Kidney epithelial cell (primary cell): ENCODE measurements around the gene CSGALNACT2.

DNA sequence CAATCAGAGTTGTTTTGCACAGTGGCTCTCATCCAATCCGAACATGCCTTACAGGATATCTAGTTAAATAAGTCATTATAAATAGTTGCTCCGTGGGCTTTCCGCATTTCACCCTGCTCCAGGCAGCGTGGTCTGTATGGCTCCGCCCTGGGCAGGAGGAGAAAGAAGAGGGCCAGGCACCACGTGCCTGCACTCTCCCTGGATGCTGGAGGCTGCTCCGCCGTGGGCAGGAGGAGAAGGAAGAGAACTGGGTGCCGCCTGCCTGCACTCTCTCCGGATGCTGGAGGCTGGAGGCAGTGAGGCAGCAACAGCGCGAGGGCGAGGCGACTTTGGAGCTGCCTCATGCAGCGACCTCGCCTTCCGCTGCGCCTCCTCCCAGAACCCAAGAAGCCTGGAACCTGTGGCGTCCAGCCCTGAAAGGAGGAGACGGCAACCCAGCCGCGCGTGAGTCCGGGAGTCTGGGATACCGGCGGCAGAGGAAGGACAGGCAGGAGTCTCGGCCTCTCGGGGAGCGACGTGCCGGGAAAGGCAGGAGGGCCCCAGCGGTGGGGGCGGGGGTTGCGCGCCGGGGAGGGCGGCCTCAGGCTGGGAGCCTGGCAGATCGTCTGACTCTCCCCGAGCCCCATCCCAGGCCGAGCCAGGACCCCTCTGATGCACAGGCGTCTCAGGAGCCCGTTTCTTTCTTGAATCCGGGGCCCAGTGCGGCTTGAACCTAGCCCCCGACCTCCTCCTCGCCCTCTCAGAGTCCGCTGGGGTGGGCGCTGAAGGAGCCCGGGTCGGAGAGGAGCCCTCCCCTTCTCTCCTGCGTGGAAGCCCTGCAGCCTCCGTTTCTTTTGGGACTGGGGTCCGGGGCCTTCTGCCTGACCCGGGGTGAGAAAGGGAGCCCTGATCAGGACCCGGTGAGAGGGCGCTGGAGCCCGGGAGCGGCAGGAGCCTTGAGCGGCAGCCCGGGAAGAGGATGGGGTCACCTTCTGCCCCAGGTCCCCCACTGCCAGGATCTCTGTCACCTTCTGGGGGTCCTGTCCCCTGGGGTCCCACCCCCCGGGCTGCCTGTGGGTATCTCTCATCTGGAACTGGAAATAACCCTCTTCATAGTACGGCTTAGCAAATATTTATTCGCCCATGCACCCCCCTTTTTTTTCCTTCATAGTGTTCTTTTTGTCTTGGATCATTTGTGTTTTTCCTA lies 162.5 kb downstream of the ZNF33B start:
- RAMPAGE, long total RNA: no peak
- RRBS: 6% methylated on average over 13 of the region's 63 CpGs

GRCh38 chr10:42551658-42552615 lies 86.4 kb downstream of the ZNF33B start:
- RAMPAGE, long total RNA: no peak
- RRBS: no CpG with 5 or more reads among the region's 51 CpGs

DNA sequence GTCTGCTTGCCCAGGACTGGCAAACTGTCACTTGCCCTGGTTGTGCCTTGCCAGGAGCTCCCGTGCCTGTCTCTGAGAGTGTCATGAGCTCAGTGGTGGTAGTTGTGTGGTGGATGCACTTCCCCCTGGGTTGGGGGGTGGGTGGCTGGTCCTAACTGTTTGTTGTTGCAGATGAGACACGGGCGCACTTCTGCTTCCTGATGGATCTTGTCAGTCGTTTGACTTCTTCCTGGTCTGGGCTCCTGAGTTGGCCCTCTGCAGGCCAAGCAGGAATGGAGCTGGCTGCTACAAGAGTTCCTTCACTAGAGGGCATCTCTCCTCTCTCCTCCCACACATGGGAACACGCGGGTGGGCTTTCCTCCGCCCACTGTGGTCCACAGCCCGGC lies 81.9 kb downstream of the BMS1 start:
- RAMPAGE, long total RNA: no peak
- RRBS: no CpG with 5 or more reads among the region's 8 CpGs

- RAMPAGE, long total RNA: no peak
- RRBS: no CpG with 5 or more reads among the region's 6 CpGs
These were observed 23.1 kb upstream of the RET start for GRCh38 chr10:43053837-43054154.

- RAMPAGE, long total RNA: no peak
- RRBS: 1% methylated on average over 21 of the region's 84 CpGs
These were observed at the start of gene CSGALNACT2 for GRCh38 chr10:43138021-43138672. Gene CSGALNACT2, plus strand, starts transcription at chr10:43138445.

GRCh38 chr10:43138673-43139385 lies 584 bp downstream of the CSGALNACT2 start:
- RAMPAGE, long total RNA: no peak
- RRBS: under 1% methylated on average over 3 of the region's 33 CpGs

DNA sequence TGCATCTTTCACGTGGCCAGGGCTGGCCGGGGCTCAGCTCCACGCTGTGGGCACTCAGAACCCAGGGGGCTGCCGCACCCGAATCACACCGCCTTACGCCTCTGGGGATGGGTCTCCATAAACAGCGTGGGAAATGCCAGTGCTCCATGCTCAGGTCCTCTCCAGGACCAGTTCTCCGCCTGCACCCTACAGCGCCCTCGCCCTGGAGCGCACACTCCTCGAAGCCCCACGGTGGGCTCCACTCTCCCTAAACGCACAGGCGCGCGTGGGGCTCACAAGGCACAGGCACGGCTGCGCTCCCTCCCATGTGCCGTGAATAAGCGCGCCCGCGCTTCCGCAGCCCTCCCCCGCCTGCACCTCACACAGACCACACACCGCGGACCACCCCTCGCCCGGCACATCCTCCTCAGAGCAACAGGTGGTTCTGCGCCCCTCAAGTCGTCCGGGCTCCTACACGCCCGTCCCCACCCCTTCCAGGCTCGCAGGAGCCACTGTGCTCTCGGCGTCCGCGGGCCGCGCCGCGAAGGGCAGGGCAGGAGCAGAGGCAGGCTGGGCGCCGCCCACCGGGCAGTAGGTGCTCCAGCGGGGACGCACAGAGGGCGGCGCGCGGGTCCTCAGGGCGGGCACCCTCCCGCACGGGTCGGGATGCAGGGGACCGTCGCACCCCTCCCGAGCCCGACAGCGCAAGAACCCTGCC lies 37.8 kb downstream of the RASGEF1A start:
- RAMPAGE, long total RNA: no peak
- RRBS: 2% methylated on average over 4 of the region's 63 CpGs

GRCh38 chr10:43322724-43323340 lies 48.6 kb upstream of the FXYD4 start:
- RAMPAGE, long total RNA: no peak
- RRBS: 3% methylated on average over 8 of the region's 30 CpGs

DNA sequence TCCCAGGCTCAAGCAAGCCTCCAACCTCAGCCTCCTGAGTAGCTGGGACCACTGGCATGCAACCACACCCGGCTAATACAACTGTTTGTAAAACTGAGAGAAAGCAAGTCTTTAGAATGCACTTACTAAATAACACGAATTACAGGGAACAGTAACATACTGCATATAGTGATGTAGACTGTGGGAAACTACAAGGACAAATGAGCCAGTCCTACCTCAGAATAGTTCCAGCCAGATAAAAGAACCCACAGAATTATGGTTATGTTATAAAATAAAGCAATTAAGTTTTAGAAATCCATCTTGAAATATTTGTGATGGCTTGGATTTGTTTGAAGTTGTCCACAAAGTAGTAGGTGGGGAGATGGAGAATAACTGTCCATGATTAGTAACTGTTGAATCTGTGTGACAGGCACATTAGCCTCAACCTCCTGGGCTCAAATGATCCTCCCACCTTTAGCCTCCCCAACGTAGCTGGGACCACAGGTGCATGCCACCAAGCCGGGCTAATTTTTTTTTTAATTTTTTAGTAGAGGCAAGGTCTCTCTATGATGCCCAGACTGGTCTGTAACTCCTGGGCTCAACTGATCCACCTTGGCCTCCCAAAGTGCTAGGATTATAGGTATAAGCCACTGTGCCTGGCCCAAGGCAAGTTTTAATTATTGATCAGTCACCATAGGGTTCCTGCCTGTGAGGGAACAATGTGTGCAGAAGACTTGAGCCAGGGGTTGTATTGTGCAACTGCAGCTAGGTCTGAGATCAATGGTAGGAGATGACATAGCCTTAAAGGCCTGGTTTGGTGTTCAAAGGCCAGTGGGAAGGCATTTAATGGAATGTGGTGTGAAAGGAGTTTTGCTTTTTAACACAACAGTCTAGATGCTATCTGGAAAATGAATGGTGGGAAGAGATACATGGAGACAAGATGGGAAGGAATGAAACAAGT lies 10.0 kb downstream of the HNRNPF start:
- RAMPAGE, long total RNA: no peak
- RRBS: no CpG with 5 or more reads among the region's 4 CpGs

DNA sequence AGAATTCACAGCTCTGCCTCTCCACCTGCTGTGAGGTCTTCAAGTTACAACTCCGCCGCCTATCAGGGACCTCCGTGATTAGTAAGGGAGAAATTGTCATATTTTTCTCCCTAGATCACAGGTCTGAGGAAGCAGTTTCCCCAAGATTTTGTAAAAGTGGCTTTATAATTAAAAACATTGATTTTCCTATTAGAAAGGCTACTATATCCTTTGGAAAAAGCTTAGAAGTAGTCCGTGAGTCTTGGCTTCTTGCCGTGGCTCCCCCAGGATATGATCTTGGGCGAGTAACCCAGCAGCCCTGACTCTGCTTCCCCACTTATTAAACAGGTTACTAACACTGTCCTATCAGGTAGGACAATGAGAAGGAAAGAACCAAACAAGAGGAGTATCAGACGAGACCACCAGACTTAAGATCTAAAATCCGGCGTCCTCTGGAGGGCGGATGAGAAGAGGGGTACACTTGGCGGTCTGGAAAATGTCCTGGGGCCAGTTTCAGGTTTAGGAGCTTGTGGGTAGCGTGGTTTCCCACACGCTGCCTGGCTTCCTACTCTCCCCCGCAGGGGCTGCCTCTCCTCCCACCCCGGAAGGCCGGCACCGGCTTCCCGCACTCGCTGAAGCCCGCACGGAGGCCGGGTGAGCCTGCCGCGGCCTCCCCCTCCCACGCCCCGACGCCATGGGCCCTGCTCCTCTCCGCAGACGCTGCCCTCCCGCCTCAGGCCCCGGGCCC lies 690 bp downstream of the ZNF32 start:
- RAMPAGE, long total RNA: no peak
- RRBS: 2% methylated on average over 8 of the region's 31 CpGs

- RAMPAGE, long total RNA: no peak
- RRBS: no CpG with 5 or more reads among the region's 3 CpGs
These were observed 153.1 kb upstream of the ZNF32 start for GRCh38 chr10:43801747-43802136.

DNA sequence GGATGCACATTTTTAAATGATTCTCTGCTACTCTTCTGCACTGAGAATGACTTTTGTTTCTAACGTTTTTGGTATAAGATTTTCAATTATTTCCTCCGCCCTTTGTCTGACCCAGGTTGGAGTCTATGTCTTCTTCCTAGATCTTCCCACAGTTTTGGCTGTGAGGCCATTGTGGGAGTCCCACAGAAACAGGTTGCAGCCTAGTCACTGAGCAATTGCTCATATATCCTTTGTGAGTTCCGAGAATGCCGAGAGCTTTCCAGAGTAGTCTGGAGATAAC lies 167.9 kb upstream of the ZNF32 start:
- RAMPAGE, long total RNA: no peak
- RRBS: no CpG with 5 or more reads among the region's 4 CpGs

DNA sequence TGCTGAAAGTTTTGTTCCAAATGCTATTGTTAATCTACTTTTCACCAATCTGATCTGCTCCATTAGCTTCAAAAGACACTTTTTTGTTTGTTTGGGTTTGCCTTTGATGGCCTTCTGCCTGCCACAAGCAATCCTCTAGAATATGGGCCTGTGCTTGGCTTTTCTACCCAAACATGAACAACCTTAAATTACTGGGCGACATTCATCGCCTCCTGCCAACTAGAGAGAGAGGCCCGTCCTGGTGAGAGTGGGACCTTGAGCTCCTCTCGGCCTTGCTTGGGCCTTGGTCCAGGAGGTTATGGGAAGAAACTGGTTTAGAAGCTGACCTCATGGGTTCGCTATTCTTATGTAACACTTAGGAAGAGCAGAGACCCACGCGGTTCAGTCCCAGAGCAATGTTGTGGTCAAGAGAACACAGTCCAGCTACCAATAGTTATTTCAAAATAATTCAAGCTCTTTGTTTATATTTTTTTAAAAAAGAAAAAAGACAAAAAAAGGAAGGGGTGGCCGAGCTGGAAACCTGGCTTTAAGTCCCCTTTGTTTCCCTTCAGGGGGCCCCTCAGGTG lies 176.2 kb upstream of the ZNF32 start:
- RAMPAGE, long total RNA: no peak
- RRBS: no CpG with 5 or more reads among the region's 8 CpGs

DNA sequence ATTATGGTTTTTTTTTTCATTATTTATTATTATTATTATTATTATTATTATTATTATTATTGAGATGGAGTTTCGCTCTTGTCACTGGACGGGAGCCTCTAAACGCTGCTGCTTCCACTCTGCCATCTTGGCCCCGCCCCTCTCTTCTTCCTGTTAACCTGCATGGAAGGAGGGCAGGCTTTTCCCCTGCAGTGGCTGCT lies 150.8 kb downstream of the CXCL12 start:
- RAMPAGE, long total RNA: no peak
- RRBS: no CpG with 5 or more reads among the region's 4 CpGs

DNA sequence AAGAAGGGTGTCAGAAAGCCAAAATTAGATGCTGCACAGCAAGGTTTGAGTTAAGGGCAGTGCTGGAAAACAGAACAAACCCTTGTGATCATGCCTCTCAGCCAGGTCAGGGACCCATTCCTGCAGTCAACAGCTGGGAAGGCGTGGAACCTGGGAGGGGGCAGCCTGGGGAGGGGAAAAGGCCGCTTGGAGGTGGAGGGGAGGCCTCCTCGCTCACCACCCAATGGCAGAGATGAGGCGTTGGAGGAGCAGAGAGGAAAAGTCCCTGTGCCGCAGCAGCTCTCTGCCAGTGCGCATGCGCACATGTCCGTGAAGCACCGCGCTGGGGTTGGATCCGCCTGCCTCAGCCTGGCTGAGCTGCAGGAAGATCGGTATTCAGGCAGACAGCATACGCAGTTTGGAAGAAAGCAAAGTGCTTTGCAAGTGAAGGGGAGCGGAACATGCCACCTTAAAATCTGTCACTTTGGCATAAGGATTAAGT lies 32.5 kb upstream of the TMEM72 start:
- RAMPAGE, long total RNA: no peak
- RRBS: no CpG with 5 or more reads among the region's 14 CpGs

- RAMPAGE, long total RNA: no peak
- RRBS: no CpG with 5 or more reads among the region's 9 CpGs
These were observed 6.9 kb downstream of the ALOX5 start for GRCh38 chr10:45380854-45381370.

- RAMPAGE, long total RNA: no peak
- RRBS: no CpG with 5 or more reads among the region's 15 CpGs
These were observed 45.8 kb downstream of the ALOX5 start for GRCh38 chr10:45419665-45420318.

GRCh38 chr10:45445302-45445974 lies 71.4 kb downstream of the ALOX5 start:
- RAMPAGE, long total RNA: no peak
- RRBS: no CpG with 5 or more reads among the region's 16 CpGs

GRCh38 chr10:45470140-45470636 lies 65.0 kb downstream of the MARCHF8 start:
- RAMPAGE, long total RNA: no peak
- RRBS: no CpG with 5 or more reads among the region's 6 CpGs

DNA sequence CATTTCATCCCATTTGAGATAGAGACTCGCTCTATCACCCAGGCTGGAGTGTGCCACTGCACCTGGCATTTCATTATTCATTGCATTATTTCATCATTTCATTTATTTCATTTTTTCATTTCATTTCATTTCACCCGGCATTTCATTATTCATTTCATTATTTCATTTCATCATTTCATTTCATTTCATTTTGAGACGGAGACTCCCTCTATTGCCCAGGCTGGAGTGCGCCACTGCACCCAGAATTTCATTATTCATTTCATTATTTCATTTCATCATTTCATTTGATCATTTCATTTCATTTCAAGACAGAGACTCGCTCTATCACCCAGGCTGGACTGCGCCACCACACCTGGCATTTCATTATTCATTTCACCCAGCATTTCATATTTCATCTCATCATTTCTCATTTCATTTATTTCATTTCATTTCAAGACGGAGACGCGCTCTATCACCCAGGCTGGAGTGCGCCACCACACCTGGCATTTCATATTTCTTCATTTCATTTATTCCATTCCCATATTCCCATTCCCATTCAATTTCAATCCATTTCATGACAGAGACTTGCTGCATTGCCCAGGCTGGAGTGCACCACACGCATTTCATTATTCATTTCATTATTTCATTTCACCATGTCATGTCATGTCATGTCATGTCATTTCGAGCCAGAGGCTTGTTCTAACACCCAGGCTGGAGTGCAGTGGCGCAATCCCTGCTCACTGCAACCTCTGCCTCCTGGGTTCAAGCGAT lies 24.3 kb upstream of the AGAP4 start:
- RAMPAGE, long total RNA: no peak
- RRBS: no CpG with 5 or more reads among the region's 14 CpGs